Epithelial cell of prostate (primary cell): ENCODE measurements around a stretch of chr3.

DNA sequence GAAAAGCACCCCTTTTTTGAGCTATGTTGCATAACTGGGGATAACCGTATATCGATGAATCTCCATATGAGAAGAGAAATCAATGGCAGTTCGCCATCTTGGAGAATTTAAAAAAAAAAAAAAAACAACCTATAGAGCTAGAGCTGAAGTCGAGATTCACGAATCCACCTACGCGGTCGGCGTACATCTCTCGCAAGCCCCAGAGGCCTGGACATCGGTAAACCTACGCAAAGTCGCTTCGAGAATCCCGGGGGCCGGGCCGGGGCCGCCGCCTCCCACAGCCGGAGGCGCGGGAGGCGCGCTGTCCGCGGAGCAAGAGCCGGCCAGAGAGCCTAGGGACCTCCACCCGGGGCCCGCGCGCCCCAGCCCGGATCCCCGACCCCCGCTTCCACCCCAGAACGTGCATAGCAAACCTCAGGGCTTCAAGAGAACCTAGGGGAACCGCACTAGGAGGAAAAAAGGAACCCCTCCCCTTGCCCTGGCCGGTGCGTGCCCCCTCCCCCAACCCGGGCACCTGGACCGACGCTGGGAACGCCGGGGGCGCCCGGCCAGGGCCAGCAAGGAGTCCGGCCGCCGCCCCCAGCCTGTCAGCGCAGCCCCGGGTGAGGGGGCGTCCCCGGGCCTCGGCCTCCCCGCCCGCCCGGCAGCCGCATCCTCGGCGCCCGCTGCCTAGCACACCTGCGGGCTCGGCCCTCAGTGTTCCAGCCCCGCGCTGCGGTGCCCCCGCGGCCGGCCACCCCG, 584 bp downstream of the PFN2 start:
- RRBS: 2% methylated on average over 23 of the region's 69 CpGs

- RRBS: no CpG with 5 or more reads among the region's 4 CpGs
These were observed 68.0 kb upstream of the PFN2 start for GRCh38 chr3:150038786-150039047.

DNA sequence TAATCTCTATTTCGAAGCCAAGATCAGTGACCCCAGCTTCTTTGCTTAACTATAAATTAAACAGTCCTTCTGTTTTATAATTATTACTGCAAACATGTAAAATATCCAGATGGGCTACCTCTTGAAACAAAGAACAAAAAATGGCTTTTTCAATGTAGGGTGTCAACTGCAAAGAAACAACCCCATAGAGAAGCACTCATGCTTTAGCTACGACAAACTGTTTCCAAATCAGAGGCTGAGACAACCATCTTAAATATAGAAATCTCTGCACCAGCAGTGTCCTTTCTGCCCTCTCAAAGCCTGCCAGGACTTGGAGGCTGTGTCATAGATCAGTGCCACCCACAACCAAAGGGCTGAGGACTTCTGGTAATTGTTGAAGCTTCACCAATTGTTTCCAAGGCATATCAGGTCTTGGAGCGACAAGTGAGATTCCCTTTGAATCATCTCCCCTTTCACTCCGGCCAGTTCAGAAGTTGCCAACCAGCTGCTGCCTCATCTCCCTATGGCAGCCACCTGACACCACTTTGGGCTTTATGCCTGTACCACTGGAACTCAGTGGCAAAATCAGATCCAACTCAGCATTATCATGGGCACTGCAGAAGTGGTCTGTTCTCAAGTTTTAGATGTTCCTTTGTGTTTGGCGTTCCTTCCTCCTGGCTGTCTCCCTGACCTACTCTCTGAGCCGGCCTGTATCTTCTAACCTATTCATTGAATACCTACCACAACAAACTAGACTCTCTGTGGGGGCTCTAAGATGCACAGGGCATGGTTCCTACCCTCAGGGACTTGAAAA, 90.6 kb upstream of the PFN2 start:
- RRBS: no CpG with 5 or more reads among the region's 6 CpGs

DNA sequence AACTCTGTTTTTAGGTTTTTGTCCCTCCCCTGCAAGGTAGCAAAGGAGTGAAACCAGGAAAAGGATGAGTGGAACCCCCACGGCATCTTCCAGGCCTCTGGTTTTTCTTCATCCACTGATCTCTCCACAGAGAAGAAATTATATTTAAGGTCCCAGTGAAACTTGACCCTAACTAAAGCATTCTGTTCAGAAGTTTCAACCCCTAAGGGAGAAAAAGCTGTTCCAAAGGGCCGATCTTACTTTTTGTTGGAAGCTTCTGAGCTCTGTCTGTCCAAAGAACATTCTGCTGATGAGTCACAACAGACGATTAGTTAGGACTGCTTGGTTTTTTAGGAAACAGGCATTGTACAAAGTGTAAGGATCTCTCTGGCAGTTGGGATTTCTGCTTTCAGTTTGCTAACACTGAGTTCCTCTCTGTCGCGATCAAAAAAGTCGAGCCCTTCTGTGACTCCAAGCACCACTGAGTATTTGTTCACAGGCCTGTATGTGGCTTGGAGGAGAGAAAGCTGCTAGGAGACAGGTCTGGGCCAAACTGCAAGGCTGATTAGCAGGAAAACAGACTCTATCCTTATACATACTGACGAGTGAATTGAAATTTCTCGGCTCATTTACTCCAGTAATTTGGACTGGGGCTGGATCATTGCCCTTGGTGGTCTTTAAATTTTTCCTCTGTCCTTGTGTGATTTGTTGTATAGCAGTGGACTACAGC, 91.8 kb upstream of the PFN2 start:
- RRBS: no CpG with 5 or more reads among the region's 8 CpGs

DNA sequence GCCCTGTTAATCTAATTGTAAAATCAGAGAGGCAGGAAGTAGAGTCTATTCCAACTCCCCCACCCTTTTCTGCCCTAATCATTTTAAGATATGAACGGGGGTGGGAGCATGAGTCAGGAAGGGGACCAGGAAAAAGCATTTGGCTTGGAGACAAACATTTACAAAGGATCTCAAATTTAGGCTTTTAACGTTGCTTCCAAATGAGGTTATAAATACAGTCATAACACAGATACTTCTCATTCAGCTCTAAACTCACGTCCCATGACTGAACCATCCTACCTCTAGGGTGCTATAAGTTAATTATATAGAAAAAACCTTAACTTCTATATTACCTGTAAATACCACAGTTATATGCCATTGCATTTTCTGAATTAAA, 107.3 kb upstream of the PFN2 start:
- RRBS: no CpG with 5 or more reads among the region's 3 CpGs

GRCh38 chr3:150225859-150226543, 182.1 kb upstream of the TSC22D2 start:
- RRBS: no CpG with 5 or more reads among the region's 11 CpGs

DNA sequence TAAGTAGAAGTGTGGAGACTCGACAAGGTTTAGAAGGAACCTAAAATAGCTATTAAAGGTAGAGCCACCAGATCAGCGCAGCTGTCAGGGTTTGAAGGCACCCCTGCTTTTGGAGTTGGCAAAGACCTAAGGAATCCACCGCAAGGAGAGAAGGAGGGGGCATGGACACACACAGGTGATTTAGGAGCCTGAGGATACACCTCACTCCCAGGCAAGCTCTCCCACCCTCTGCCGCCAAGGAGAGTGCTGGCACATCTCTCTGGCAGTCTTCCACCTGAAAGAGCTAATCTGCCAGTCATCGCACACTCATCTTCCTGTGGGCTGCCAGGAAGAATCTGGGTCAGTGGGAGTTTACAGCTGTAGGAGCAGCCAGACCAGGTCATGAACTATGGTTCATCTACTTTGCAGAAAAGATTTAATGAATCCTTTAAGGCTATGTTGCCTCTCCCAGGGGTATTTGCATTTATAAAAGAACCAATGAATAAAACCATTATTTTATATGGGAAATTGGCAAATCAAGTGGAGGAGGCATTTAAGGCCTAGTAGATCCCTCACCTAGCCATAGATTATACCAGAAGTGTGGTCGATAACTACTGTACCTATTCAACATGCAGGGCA, 170.6 kb upstream of the TSC22D2 start:
- RRBS: no CpG with 5 or more reads among the region's 6 CpGs

GRCh38 chr3:150728923-150729127, 25.1 kb upstream of the ERICH6 start:
- RRBS: no CpG with 5 or more reads among the region's 1 CpG

GRCh38 chr3:150759106-150759964, 3.6 kb downstream of the SIAH2 start:
- RRBS: no CpG with 5 or more reads among the region's 5 CpGs

- RRBS: no CpG with 5 or more reads among the region's 6 CpGs
These were observed 47.3 kb downstream of the GPR171 start for GRCh38 chr3:151155697-151156215.

- RRBS: no CpG with 5 or more reads among the region's 3 CpGs
These were observed 18.6 kb downstream of the P2RY14 start for GRCh38 chr3:151259733-151260174.

DNA sequence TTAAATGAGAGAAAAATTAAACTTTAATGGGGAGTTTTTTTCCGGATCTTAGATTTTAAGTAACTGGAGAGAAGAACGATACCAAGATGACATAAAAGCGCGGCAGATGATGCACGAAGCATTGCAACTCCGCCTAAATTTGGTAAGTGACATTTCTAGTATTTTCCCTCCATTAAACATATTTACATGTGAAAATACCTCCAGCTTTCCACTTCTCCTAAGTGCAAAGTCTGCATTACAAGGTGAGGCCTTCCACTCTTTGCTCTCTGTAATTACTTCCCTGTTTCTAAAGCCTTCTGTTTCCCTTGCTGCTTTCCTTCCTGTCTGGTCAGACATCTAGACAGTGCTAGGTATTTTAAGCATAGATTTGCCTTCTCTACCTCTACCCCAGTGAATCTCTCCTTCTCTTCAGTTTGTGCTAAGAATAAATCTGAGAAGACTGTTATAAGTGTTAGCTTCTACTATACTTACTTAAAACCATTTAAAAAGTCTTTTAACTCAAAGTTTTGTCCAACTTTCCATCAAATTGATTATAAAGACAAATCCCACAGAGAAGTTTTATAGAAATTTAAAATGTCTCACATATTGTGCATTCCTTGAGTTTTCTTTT, 1.8 kb downstream of the P2RY12 start:
- RRBS: no CpG with 5 or more reads among the region's 6 CpGs

GRCh38 chr3:151770834-151771398, 37.2 kb downstream of the AADACL2 start:
- RRBS: no CpG with 5 or more reads among the region's 4 CpGs

- RRBS: no CpG with 5 or more reads among the region's 6 CpGs
These were observed 23.2 kb downstream of the AADAC start for GRCh38 chr3:151836950-151837605.

- RRBS: no CpG with 5 or more reads among the region's 3 CpGs
These were observed 71.4 kb upstream of the MBNL1 start for GRCh38 chr3:152197260-152197809.

- RRBS: no CpG with 5 or more reads among the region's 7 CpGs
These were observed 27.0 kb downstream of the MBNL1 start for GRCh38 chr3:152295294-152296632.

DNA sequence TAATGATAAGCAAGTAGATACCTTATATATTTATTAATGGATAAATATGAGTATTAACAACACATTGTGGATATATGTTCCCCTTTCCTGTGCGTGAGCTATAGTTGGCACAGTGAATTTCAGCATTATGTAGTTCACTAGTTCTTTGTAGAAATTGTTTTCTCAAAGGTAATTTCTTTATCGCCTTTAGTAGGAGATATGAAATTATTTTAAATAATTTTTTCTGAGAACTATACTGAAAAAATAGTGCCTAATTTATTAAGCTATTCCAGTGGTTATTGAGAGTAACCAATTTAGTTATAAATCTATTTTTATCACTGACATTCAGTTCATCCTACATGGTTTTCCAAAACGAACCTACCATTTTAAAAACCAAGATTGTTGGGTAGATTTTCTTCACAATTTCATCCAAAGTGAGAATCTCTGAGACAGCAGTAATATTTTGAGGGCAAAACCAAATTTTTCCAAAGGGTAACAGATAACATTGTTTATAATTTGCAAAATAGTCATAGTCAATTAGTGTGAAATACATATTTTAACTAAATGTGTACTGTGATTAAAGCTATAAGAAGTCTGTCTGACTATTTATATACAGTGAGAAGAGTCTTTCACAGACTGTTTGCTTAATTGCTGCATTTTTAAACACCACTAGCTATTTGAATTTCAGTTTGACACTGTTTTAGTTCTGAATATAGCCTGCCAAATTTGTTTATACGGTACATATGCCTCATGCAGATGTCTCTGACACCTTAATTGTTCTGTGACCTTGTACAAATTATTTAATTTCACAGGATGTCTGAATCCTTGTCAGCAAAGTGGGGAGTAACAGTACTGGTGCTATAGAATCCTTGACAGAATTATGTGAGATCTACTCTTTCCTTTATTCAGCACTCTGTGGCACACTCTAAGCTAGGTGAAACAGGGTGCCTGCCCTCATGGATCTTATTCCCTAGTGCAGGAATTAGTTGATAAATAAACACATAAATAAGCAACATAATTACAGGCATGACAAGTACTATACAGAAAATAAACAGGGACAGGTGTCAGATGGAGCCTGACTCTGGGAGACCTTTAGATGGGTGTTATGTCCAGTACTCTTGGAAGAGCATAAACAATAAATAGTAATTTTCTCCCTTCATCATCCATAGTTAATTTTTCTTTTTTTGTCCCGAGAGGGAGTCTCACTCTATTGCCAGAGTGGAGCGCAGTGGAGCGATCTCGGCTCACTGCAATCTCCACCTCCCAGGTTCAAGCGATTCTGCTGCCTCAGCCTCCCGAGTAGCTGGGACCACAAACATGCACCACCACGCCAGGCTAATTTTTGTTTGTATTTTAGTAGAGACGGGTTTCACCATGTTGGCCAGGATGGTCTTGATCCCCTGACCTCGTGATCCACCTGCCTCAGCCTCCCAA, 125.5 kb downstream of the MBNL1 start:
- RRBS: no CpG with 5 or more reads among the region's 13 CpGs

DNA sequence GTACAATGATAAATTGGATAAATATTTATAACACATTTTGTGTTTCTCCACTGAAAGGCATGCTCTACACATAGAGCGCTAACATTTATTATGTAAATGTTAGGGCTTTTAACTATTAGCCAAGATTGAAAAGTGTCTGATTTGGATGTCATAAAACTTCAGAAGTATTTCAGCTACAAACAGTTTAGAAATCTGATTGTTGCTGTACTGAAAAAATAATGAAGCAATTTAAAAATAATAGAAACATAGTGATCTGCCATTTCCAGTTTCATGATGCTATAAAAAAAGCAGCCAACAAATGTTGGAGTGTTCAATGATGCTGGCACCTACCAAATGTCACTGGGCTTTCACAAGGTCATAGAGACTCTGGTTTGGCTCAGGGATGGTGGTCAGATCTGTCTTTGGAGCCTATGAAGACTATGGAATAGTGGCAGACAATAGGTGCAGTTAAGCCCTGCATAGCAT, 137.0 kb downstream of the MBNL1 start:
- RRBS: no CpG with 5 or more reads among the region's 1 CpG